GM12878 (cell line): ENCODE data around the gene UBC.

DNA sequence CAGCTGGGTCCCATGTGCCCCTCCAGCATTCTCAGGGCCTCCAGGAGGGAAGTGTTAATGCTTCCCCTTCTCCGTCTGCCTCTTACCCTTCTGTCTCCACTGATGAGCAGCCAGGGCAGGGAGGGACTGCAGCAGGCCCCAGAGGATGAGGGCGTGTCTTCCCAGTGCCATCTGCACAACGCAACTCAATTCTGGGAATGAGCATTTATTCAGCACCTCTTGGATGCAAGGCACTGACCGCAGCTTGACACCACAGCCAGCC is 35.9 kb upstream of the NCOR2 start:
- RAMPAGE, long total RNA = no peak
- RRBS, 2 experiments = no CpG with 5 or more reads among the region's 4 CpGs
CAGE:
- cytosol, long polyA minus RNA = no peak
- cytosol, long polyA plus RNA = no peak
- long polyA plus RNA = no peak
- nucleolus, long total RNA = no peak
- nucleus, long polyA plus RNA = no peak
- nucleus, long total RNA = no peak

DNA sequence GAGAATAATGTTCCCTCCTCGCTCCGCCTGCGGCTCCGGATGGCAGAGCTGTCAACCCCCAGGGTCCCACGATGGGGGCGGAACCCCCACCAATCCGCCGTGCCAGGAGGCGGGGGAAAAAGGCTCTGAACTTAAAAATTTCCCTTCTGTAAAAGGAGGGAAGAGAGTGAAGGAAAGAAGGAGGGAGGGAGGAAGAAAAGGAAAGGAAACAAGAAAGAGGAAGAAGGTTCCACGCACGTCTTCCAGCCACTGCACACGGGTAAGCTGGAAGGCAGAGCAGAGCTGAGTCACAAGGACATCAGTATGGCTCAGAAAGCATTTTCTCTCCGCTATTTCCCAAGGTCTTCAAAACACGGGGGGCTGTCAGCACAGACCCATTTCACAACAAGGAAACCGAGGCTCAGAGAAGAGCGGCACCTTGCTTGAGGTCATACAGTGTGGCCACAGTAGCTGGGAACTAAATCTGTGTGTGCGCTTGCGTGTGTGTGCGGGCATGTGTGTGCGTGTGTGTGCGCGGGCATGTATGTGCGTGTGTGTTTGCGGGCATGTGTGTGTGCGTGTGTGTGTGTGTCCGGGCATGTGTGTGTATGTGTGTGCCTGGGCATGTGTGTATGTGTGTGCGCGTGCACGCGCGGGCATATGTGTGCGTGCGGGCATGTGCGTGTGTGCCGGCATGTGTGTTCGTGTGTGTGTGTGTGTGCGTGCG is 108.9 kb upstream of the NCOR2 start:
- RAMPAGE, long total RNA = no peak
- RRBS, 2 experiments = 97% methylated on average over 5 of the region's 38 CpGs; no CpG with 5 or more reads in 1 of the 2 experiments
CAGE:
- cytosol, long polyA minus RNA = no peak
- cytosol, long polyA plus RNA = no peak
- long polyA plus RNA = no peak
- nucleolus, long total RNA = no peak
- nucleus, long polyA plus RNA = no peak
- nucleus, long total RNA = no peak

DNA sequence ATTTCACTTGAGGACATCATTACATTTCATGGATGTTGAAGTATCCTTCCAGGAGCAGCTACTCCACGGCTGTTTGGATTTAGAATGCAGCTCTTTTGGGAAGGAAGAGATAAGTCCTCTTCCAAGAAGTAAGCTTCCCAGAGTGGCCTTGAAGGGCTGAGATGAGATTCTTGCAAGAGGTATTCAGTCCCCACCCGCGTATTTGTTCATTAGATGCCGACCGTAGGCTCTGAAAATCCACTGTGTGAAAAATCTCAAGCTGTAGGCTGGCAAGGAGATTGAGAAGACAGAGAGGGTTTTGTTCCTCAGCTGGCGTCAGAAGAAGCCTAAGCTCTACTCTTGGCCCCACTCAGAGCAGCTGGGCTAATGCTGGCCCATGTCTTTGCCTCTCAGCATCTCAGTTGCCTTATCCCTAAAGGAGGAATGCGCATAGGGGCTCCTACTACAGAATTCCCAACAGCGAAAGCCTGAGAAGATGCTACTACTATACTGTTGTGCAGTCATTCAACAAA is 131.2 kb upstream of the NCOR2 start:
- RAMPAGE, long total RNA = no peak
- RRBS, 2 experiments = no CpG with 5 or more reads among the region's 8 CpGs
CAGE:
- cytosol, long polyA minus RNA = no peak
- cytosol, long polyA plus RNA = no peak
- long polyA plus RNA = no peak
- nucleolus, long total RNA = no peak
- nucleus, long polyA plus RNA = no peak
- nucleus, long total RNA = no peak

- RAMPAGE, long total RNA = no peak
- RRBS, 2 experiments = 90 to 99% methylated on average over 2 of the region's 21 CpGs
CAGE:
- cytosol, long polyA minus RNA = no peak
- cytosol, long polyA plus RNA = no peak
- long polyA plus RNA = no peak
- nucleolus, long total RNA = no peak
- nucleus, long polyA plus RNA = no peak
- nucleus, long total RNA = no peak
Observed at GRCh38 chr12:124797138-124797902, 66.3 kb downstream of the SCARB1 start.

GRCh38 chr12:124913869-124914722 is at the start of gene UBC:
UBC (minus strand) TSS chr12:124914650.
- RAMPAGE, long total RNA = start-site peak on the minus strand at chr12:124914616-124914674, 128 and 19 reads in 2 replicates
- RRBS, 2 experiments = 2% methylated on average over 15 of the region's 67 CpGs
CAGE:
- cytosol, long polyA minus RNA = start-site peak on the minus strand at chr12:124914585-124914592, 24 reads
- cytosol, long polyA plus RNA = start-site peak on the minus strand at chr12:124914620-124914657, 1,608 and 1,308 reads in 2 replicates
- long polyA plus RNA = start-site peak on the minus strand at chr12:124914623-124914657, 2,351 and 1,471 reads in 2 replicates
- nucleolus, long total RNA = start-site peak on the minus strand at chr12:124914633-124914655, 3,445 reads
- nucleus, long polyA plus RNA = start-site peak on the minus strand at chr12:124914620-124914656, 1,517 and 955 reads in 2 replicates
- nucleus, long total RNA = start-site peak on the minus strand at chr12:124914649-124914657, 706 reads

DNA sequence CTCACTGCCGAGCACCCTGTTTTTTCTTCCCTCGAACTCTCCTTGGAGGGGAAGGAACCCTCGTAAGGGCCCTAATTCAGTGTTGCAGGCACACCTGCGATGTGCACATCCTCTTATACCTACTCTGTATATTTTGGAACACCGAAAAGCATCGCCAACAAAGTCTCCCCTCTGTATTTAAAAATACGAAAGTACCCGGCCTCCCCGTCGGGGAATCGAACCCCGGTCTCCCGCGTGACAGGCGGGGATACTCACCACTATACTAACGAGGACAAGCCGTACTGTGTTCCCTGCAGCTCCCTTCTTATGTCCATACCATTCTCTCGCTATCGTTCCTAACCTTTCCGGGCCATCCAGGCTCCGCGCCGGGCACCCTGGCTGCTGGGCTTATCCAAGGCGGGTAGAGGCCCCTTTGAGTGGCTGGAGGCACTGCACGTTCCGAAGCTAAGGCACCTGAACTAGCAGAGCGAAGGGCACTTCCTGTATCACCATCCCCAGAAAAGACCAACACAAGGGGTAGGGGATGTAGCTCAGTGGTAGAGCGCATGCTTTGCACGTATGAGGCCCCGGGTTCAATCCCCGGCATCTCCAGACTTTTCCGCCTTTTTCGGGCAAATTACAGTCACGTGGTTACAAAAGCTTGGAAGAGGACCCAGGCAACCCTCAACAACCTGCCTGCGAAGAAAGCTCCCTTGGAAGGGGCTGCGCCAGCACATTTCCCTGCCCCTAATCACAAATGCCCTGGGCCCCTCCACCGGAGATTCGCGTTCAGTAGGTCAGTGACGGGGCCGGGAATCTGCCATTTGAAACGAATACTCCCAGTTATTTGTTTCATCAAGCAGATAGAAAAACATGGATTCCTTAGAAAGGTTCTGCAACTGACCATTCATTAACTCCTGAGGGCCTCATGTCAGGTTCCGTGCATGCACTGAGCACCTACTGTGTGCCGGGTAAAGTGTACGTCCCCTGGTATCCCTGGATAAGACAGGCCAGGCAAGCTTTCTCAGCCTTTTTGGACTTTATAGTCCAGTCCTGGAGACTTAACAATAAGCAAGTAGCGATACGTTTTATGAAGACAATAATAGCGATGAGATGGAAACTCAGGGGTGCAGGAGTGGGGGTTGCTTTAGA is 25.4 kb upstream of the UBC start:
- RAMPAGE, long total RNA = no peak
- RRBS, 2 experiments = 0% methylated on average over 3 of the region's 48 CpGs; no CpG with 5 or more reads in 1 of the 2 experiments
CAGE:
- cytosol, long polyA minus RNA = no peak
- cytosol, long polyA plus RNA = no peak
- long polyA plus RNA = no peak
- nucleolus, long total RNA = no peak
- nucleus, long polyA plus RNA = no peak
- nucleus, long total RNA = no peak

DNA sequence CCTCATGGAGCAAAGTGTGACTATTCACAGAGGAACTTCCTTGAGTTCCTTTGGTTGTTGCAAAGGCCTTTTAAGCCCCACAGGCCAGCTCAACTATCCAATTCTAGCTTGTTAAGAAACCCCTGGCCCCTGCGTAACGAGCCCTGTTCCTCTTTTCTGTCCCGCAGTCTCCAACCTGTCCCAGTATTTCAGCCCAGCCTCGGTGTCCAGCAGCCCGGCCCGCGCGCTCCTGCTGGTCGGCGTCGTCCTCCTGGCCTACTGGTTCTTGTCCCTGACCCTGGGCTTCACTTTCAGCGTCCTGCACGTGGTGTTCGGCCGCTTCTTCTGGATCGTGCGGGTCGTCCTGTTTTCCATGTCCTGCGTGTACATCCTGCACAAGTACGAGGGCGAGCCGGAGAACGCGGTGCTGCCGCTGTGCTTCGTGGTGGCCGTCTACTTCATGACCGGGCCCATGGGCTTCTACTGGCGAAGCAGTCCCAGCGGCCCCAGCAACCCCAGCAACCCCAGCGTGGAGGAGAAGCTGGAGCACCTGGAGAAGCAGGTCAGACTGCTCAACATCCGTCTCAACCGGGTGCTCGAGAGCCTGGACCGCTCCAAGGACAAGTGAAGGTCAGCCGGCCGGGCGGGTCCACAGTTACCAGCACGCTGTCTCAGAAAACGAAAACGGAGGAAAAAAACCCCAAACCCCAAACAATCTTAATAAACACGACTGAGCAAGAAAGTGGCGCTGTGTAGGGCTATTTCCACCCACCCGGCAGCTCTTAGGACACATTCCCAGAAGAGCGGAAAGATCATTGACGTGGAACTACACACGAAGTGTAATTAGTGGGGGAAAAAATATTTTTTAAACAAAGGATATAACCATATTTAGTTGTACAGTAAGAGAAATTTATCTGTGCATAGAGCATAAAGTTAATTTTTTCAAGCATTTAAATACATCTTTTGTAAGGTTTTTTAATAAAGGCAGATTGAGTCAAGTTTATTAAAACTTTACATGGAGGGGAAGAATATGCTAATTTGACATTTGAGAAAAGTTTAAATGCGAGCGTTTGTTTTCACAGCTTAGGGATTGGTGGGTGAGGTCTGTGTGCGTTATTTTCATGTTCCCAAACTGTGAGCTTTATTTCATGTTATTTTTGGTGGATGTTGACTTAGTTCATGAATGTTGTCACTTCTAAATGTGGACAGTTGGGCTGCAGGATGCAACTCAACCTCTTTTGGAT is 31.8 kb downstream of the BRI3BP start:
- RAMPAGE, long total RNA = no peak
- RRBS, 2 experiments = 97 to 99% methylated on average over 10 to 11 of the region's 50 CpGs
CAGE:
- cytosol, long polyA minus RNA = start-site peak on the plus strand centred at position 898 of the sequence, 32 bp wide, 95 reads
- cytosol, long polyA plus RNA = no peak
- long polyA plus RNA = no peak
- nucleolus, long total RNA = start-site peak on the plus strand centred at position 786 of the sequence, 279 bp wide, 77 reads
- nucleus, long polyA plus RNA = no peak
- nucleus, long total RNA = no peak

- RAMPAGE, long total RNA = no peak
- RRBS, 2 experiments = no CpG with 5 or more reads among the region's 12 CpGs
CAGE:
- cytosol, long polyA minus RNA = no peak
- cytosol, long polyA plus RNA = no peak
- long polyA plus RNA = no peak
- nucleolus, long total RNA = no peak
- nucleus, long polyA plus RNA = no peak
- nucleus, long total RNA = no peak
Observed at GRCh38 chr12:125079670-125080408, 14.6 kb downstream of the AACS start.

GRCh38 chr12:125185788-125186144 is 420 bp upstream of the TMEM132B start:
- RAMPAGE, long total RNA = no peak
- RRBS, 2 experiments = 5 to 8% methylated on average over 20 to 21 of the region's 22 CpGs
CAGE:
- cytosol, long polyA minus RNA = no peak
- cytosol, long polyA plus RNA = no peak
- long polyA plus RNA = no peak
- nucleolus, long total RNA = no peak
- nucleus, long polyA plus RNA = no peak
- nucleus, long total RNA = no peak

DNA sequence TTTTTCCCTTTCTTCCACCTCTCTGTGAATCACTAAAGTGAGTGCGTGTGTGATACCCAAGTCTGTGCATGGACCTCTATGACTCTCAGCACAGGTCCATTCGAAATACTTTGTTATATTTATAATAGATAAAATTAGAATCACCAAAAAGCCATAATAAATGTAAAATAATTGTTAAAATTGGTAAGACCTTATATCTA is 787.6 kb downstream of the TMEM132B start:
- RAMPAGE, long total RNA = no peak
- RRBS, 2 experiments = no CpG with 5 or more reads among the region's 2 CpGs
CAGE:
- cytosol, long polyA minus RNA = no peak
- cytosol, long polyA plus RNA = no peak
- long polyA plus RNA = no peak
- nucleolus, long total RNA = no peak
- nucleus, long polyA plus RNA = no peak
- nucleus, long total RNA = no peak

GRCh38 chr12:126768548-126769083 is 1498.4 kb upstream of the TMEM132C start:
- RAMPAGE, long total RNA = no peak
- RRBS, 2 experiments = no CpG with 5 or more reads among the region's 7 CpGs
CAGE:
- cytosol, long polyA minus RNA = no peak
- cytosol, long polyA plus RNA = no peak
- long polyA plus RNA = no peak
- nucleolus, long total RNA = no peak
- nucleus, long polyA plus RNA = no peak
- nucleus, long total RNA = no peak

DNA sequence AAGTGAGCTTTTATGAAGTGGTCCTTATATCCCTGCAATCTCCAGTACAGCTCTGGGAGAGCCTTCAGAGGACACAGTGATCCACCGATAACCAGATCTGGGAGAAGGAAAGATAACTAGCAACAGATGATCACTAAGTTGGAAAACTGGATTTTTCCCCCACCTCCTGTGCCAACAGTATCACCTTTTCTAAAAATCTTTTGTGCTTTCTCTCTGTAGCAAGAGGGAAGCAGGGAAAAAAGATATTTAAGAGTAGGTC is 1390.5 kb upstream of the TMEM132C start:
- RAMPAGE, long total RNA = no peak
- RRBS, 2 experiments = no CpG with 5 or more reads among the region's 1 CpG
CAGE:
- cytosol, long polyA minus RNA = no peak
- cytosol, long polyA plus RNA = no peak
- long polyA plus RNA = no peak
- nucleolus, long total RNA = no peak
- nucleus, long polyA plus RNA = no peak
- nucleus, long total RNA = no peak

DNA sequence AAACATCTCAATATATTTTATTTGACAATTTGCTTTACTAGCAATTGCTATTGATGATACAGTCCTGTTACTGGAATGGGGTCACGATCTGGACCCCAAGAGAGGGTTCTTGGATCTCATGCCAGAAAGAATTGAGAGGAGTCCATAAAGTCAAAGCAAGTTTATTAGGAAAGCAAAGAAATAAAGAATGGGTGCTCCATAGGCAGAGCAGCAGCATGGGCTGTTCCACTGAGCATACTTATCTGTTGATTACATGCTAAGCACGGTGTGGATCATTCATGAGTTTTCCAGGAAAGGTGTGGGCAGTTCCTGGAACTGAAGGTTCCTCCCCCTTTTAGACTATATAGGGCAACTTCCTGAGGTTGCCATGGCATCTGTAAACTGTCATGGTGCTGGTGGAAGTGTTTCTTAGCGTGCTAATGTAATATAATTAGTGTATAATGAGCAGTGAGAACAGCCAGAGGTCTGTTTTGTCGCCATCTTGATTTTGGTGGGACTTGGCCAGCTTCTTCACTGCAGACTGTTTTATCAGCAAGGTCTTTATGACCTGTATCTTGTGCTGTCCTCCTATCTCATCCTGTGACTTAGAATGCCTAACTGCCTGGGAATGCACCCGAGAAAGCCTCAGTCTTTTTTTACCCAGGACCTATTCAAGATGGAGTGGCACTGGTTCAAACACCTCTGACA is 1359.0 kb upstream of the TMEM132C start:
- RAMPAGE, long total RNA = no peak
- RRBS, 2 experiments = no CpG with 5 or more reads among the region's 5 CpGs
CAGE:
- cytosol, long polyA minus RNA = no peak
- cytosol, long polyA plus RNA = no peak
- long polyA plus RNA = no peak
- nucleolus, long total RNA = no peak
- nucleus, long polyA plus RNA = no peak
- nucleus, long total RNA = no peak

GRCh38 chr12:127062025-127062532 is 1204.9 kb upstream of the TMEM132C start:
- RAMPAGE, long total RNA = no peak
- RRBS, 2 experiments = no CpG with 5 or more reads among the region's 3 CpGs
CAGE:
- cytosol, long polyA minus RNA = no peak
- cytosol, long polyA plus RNA = no peak
- long polyA plus RNA = no peak
- nucleolus, long total RNA = no peak
- nucleus, long polyA plus RNA = no peak
- nucleus, long total RNA = no peak

- RAMPAGE, long total RNA = no peak
- RRBS, 2 experiments = no CpG with 5 or more reads among the region's 1 CpG
CAGE:
- cytosol, long polyA minus RNA = no peak
- cytosol, long polyA plus RNA = no peak
- long polyA plus RNA = no peak
- nucleolus, long total RNA = no peak
- nucleus, long polyA plus RNA = no peak
- nucleus, long total RNA = no peak
Observed at GRCh38 chr12:127163013-127163341, 1104.0 kb upstream of the TMEM132C start.

GRCh38 chr12:128603569-128603810 is 220.3 kb downstream of the SLC15A4 start:
- RAMPAGE, long total RNA = no peak
- RRBS, 2 experiments = no CpG with 5 or more reads among the region's 2 CpGs
CAGE:
- cytosol, long polyA minus RNA = no peak
- cytosol, long polyA plus RNA = no peak
- long polyA plus RNA = no peak
- nucleolus, long total RNA = no peak
- nucleus, long polyA plus RNA = no peak
- nucleus, long total RNA = no peak

GRCh38 chr12:128796369-128797096 is 27.2 kb downstream of the SLC15A4 start:
- RAMPAGE, long total RNA = no peak
- RRBS, 2 experiments = no CpG with 5 or more reads among the region's 21 CpGs
CAGE:
- cytosol, long polyA minus RNA = no peak
- cytosol, long polyA plus RNA = no peak
- long polyA plus RNA = no peak
- nucleolus, long total RNA = no peak
- nucleus, long polyA plus RNA = no peak
- nucleus, long total RNA = no peak

- RAMPAGE, long total RNA = no peak
- RRBS, 2 experiments = no CpG with 5 or more reads among the region's 10 CpGs
CAGE:
- cytosol, long polyA minus RNA = no peak
- cytosol, long polyA plus RNA = no peak
- long polyA plus RNA = no peak
- nucleolus, long total RNA = no peak
- nucleus, long polyA plus RNA = no peak
- nucleus, long total RNA = no peak
Observed at GRCh38 chr12:128811609-128812208, 12.0 kb downstream of the SLC15A4 start.

DNA sequence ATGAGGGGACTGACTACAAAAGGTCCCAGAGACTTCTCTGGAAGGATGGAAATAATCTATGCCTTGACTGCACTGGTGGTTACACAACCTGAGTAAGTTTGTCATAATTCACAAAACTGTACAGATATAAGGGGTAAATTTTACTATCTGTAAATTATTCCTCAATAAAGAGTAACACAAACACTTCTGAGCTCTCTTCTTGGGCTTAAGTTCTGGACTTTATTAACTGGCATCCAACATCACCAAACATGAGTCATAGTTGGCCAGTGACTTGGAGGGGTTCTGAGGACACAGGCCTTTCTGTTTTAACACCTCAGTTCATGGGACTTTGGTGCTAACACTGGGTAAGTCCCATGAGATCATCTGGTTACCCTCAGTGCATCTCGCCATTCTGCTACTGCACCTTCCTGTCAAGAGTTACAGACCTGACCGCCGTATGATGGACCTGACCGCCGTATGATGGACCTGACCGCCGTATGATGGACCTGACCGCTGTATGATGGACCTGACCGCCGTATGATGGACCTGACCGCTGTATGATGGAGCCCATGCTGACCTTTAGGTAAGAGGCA is 9.9 kb downstream of the SLC15A4 start:
- RAMPAGE, long total RNA = no peak
- RRBS, 2 experiments = no CpG with 5 or more reads among the region's 11 CpGs
CAGE:
- cytosol, long polyA minus RNA = start-site peak on the minus strand centred at position 278 of the sequence, 49 bp wide, 49 reads
- cytosol, long polyA plus RNA = no peak
- long polyA plus RNA = no peak
- nucleolus, long total RNA = no peak
- nucleus, long polyA plus RNA = no peak
- nucleus, long total RNA = no peak

DNA sequence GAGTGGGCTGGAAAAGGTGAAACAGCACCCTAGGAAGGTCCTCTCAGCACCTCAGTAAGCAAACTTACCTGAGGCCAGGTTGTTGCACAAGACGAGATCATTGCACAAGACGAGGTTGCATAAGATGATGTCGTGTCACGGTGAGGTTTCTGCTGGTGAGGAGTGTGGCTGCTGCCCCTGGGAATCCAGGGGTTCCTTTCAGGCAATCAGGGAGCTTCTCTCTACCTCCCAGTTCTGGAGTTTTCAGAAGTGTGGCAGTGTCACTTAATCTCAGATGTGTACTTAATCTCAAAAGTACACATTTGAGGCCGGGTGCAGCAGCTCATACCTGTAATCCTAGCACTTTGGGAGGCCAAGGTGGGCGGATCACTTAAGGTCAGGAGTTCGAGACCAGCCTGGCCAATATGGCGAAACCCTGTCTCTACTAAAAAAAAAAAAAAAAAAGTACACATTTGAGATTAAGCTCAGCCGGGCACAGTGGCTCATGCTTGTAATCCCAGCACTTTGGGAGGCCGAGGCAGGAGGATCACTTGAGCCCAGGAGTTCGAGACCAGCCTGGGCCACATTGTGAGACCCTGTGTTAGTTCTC is 85.8 kb downstream of the GLT1D1 start:
- RAMPAGE, long total RNA = no peak
- RRBS, 2 experiments = no CpG with 5 or more reads among the region's 11 CpGs
CAGE:
- cytosol, long polyA minus RNA = no peak
- cytosol, long polyA plus RNA = no peak
- long polyA plus RNA = no peak
- nucleolus, long total RNA = no peak
- nucleus, long polyA plus RNA = no peak
- nucleus, long total RNA = no peak